Measurements from ENCODE around the gene CXCL11.

DNA sequence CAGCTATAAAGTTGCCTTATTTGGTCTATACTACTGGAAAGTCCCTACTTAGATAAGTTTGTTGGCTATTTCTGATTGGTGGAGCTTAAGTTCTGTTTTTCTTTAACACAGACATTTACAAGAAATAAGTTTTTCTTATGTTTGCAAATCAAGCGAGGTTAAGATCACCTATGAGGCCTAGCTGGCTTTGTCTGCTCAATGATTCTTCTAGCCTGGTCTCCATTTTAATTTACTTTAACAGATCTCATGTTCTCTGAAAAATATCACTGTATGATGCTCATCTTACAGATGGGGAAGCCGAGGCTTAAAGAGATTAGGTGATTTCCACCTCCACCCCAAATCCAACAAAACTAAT lies 56.5 kb downstream of the PPEF2 start:
- RRBS: no CpG with 5 or more reads among the region's 2 CpGs

DNA sequence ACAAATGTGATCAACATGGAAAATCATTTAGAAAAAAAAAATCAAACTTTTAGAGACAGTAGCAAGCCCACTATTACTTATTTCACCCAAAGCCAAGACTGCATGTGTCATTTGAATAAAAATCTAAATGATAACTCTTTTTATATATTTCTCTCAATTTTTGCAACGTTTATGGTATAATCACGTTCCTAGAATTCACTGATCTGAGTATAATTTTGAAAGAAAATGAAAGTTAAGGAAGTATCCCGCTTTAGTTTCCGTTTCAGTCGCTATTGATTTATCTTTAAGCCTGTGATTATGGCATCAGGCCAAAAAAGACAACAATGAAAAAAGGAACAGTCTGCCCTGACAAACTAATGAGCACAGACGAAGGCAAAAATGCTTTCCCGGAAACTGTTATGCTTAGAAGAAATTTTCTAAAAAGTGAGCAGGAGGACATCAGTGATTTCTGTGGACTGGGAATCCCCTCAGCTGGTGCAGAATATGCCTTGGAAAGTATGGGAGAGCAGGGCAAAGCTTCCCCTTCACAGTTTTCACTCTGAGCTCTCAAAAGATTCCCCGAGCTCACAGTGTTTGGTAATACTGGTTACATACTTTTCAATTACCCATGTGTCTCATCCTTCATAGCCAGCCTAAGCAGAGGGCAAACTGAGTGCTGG lies 5.0 kb upstream of the CXCL10 start:
- RRBS: no CpG with 5 or more reads among the region's 8 CpGs

- RRBS: no CpG with 5 or more reads among the region's 2 CpGs
Measured at GRCh38 chr4:76035866-76036493, at the start of gene CXCL11. CXCL11 (minus strand) TSS chr4:76036070.

- RRBS: no CpG with 5 or more reads among the region's 4 CpGs
Measured at GRCh38 chr4:76200639-76201348, 12.8 kb downstream of the SCARB2 start.

DNA sequence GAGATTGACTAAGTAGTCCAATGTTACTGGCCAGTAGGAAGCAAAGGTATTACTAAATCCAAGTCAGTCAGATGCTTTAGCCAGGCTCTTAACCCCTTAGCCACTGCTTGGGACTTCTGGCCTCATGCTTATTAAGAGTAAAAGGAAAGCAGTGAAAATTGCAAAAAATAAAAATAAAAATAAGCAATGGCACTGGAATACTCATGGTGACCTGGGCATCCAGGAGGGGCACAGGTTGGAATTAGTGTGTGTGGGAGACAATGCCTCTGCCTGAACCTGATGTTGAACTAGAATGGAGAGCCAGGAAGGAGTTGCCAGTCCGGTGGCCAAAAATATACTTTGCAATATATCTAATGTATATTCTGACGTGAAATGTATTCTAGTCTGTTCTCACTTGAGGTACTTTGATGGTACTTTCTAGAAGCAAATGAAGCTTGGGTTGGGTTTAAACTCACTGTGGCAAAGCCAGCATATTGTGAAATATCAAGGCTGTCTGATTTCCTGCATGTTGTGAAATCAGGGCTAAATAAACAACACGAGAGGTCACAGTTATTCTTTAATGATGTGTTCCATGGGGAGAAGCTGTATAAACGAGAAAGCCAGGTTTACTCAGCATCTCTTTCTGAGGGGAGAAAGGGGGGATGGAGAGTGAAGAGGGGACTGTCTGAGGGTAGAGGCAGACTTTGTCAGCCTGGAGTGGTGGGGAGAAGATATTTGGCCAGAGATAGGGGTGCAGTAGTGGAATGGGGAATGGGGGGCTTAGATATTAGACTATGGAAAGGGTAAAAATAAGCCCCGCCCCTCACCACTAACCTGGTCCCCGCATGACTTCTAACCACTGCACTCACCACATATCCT lies 5.6 kb upstream of the SCARB2 start:
- RRBS: no CpG with 5 or more reads among the region's 6 CpGs

GRCh38 chr4:76255989-76256561 lies 4.6 kb downstream of the FAM47E start:
- RRBS: no CpG with 5 or more reads among the region's 9 CpGs

DNA sequence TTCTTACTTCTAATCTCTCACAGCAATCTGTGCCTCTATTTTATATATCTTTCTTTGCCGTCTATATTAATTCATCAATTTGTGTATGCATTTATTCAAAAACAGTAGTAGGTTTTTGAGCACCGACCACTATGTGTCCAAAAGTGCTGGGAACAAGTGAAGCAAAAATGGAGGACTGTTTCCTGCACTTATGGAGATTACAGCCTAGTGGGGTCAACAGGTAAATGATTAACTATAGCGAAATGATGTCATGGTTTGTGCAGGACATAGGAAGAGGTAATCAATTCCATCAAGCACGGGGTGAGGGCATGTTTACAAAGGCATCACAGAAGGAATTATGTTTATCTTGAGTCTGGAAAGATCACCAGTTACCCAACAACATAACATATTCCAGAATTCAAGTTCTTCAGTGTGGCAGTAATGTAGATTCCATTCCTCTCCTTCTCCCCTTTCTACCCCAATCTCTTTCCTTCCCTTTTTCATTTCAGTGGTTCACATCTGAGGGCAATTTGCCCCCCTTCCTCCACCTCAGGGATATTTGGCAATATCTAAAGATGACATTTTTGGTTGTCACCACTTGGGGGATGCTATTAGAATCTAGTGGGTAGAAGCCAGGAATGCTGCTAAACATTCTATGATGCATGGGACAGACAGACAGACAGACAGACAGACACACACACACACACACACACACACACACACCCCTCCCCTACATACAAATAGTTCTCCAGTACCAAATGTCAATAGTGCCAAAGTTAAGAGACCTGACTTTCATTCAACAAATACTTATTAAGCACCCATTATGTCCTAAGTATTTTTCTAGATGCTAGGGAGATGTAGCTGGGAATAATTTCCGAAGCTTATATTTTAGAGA lies 24.1 kb downstream of the FAM47E start:
- RRBS: no CpG with 5 or more reads among the region's 5 CpGs

DNA sequence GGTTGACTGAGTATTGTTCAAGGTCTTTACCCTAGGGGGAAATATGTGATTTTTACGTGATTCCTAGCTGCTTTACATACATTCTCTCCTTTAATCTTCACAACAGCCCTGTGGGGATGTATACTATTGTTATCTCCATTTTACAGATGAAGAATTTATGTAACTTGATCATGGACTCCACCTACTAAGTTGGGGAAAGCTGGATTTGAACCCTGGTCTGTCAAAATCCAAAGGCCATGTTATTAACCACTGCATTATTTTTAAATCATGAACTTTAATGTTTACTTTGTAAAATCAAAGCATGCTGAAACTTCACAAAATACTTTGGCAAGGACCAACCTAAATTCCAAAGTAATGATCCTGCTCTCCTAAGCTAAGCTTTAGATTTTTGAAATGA lies 26.1 kb downstream of the FAM47E start:
- RRBS: no CpG with 5 or more reads among the region's 1 CpG

DNA sequence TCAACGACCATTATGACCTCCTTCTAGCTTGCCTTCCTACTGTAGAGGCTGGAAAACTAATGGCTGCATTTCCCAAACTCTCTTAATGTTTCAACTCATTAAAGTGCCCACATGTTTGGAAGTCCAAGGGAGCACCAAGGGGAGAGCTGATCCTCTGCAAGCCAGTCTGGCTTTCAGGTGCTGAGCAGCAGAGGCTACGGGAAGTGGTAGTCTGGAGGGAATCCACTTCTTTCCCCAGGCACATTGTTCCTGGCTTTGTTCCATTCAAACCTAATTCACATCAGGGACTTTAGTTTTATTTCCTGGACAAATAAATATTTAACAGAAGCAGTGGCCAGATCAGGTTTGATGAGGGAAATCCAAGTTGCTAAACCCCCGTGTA lies 13.9 kb upstream of the STBD1 start:
- RRBS: no CpG with 5 or more reads among the region's 3 CpGs

GRCh38 chr4:76308459-76309040 lies 2.0 kb downstream of the STBD1 start:
- RRBS: no CpG with 5 or more reads among the region's 9 CpGs

DNA sequence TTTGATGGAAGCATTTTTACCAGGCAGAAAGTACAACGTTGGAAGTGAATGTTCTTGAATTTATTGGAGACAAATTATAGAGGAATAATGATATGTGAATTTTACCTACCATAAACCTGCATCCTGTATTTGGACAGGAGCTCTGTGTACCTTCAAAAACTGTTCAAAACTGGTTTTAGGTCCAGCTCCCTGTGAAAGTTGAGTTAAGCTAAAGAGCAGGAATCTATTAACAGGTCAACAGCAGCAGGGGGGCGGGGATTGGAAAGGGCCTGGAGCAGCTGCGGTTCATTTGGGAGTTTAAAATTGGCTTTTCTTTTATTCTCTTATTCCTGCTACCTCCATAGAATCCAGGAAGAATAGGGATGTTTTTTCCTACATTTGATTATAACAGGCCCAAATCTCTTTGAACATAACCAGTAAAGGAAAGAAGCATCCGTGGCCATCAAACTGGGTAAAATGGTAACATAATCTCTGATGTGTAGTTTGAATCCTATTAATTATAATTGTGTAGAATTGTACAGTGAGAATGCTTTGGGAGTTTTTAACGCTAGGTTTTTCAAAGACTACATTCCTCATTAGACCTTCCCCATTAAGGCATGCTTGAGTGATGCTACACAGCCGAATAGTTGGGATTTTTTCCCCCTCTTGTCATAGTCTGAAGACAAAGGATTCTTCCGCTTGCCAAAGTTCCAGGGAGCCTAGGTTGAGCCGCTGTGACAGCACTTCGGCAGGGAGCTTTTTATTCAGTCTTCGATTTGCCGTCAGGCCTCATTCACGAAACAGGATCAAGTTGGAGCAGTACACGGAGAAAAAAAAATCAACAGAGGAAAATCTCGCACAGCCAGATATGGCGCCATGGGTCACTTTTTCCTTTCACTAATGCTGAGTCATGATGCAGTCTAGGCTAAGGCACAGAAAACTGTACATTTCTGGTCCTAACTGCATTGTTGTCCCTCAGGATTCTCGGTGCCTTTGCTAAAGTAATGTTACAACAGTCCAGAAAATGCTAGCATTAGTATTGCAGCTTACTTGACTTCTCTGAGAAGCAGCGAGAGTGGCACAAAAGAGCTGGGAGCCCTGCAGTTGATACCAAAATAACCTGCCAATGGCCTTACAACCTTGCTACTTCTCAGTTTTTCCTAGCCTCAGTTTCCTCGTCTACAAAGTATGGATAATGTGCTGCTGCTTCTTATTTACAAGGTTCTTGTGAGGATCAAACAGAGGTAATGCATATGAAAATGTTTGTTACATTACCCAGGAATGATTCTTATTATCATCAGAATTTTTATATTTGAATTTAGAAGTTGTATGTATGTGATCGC lies 24.2 kb downstream of the SHROOM3 start:
- RRBS: no CpG with 5 or more reads among the region's 19 CpGs

GRCh38 chr4:76536062-76536609 lies 101.1 kb downstream of the SHROOM3 start:
- RRBS: no CpG with 5 or more reads among the region's 2 CpGs

- RRBS: no CpG with 5 or more reads among the region's 2 CpGs
Measured at GRCh38 chr4:76682962-76683407, 215.0 kb downstream of the SOWAHB start.

- RRBS: no CpG with 5 or more reads among the region's 7 CpGs
Measured at GRCh38 chr4:76703825-76705138, 193.7 kb downstream of the SOWAHB start.

GRCh38 chr4:76739031-76740156 lies 158.6 kb downstream of the SOWAHB start:
- RRBS: 64% methylated on average over 2 of the region's 19 CpGs

DNA sequence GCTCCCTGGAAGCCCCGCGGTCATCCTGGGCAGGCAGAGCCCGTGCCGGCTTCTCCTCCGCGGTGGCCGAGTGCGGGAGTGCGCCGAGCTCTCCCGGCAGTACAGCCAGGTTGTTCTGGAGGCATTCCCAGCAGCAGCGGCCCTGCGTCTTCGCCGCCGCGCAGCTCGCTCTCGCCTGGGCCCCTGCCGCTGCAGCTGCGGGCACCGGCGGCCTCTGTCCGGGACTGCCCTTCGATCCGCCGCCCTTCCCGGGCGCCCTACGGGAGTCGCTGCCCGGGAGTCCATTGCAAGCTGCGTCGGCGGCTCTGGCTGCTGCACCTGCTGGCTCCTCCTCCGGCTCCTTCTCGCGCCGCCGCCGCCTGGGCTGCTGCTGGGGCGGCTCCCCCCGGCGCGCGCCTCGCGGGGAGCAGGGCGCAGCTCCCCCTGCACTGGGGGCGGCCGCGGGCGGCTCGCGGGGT lies 786 bp downstream of the SOWAHB start:
- RRBS: 4% methylated on average over 23 of the region's 55 CpGs

DNA sequence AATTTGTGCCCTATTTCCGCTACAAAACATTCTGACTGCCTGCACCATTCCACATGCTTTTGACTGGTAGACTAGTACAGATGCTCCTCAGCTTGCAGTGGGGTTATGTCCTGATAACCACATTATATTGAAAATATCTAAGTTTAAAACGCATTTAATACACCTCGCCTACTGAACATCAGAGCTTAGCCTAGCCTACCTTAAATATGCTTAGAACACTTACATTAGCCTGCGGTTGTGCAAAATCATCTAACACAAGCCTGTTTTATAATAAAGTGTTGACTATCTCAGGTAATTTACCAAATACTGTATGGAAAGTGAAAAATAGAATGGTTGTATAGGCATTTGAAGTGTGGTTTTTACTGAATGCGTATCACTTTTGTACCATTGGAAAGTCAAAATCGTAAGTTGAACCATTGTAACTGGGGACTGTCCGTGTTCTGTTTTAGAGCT lies 11.9 kb downstream of the SEPTIN11 start:
- RRBS: no CpG with 5 or more reads among the region's 7 CpGs

DNA sequence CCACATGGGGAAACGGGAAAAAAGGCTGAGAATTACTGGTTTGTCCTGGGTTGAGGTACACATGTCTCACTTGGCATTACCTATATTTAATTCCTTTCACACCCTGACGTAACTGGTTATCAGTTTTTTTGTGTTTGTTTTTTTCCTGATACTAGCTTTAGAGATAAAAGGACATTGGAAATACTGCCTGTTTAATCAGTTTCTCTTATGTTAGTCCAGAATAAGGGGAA lies 12.9 kb downstream of the SEPTIN11 start:
- RRBS: no CpG with 5 or more reads among the region's 2 CpGs

GRCh38 chr4:77046754-77047345 lies 28.9 kb downstream of the CCNI start:
- RRBS: no CpG with 5 or more reads among the region's 2 CpGs

DNA sequence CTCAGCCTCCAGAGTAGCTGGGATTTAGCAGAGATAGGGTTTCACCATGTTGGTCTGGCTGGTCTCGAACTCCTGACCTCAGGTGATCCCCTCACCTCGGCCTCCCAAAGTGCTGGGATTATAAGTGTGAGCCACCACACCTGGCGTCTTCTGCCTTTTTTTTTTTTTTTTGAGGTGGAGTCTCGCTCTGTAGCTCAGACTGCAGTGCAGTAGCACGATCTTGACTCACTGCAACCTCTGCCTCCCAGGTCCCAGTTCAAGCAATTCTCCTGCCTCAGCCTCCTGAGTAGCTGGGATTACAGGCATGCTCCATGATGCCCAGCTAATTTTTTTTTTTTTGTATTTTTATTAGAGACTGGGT lies 23.0 kb downstream of the CCNG2 start:
- RRBS: no CpG with 5 or more reads among the region's 5 CpGs